Cardiac ventricle fibroblast (primary cell): Measurements from ENCODE around the genes TPT1, CBY2, RUBCNL and CYSLTR2.

- RAMPAGE, long total RNA, result start-site peak on the minus strand at chr13:45341055-45341186, 3,171 and 59 reads in 2 replicates
Measured at GRCh38 chr13:45341049-45342095, at the start of gene TPT1. TPT1 (minus strand) TSS chr13:45341183.

GRCh38 chr13:45702036-45702645 lies at the start of gene CBY2:
CBY2 (plus strand) TSS chr13:45702320.
- RAMPAGE, long total RNA, result no peak

DNA sequence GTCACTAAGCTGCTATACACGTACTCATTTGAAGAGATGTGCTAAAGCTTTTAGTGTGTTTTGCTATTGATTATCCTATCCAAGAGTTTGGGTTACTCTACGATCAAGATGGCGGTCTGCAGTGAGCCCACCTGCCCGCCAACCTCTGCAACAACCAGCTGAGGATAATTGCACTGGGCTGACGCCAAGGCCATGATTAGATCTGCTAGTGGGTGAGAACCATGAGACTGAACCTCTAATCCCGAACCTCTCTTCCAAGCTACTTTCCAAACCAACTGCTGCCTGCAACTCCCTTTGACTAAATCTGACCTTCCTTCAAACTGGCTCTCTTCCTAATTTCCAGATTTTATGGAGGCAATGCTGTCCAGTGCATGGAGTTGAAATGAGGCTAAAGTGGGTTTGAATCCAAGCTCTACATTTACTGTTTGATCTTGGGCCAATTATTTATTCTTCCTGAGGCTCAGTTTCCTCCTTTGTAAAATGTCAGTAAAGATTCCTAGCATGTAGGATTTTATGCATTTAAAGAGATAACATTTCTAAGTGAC lies 1.7 kb downstream of the CPB2 start:
- RAMPAGE, long total RNA, result no peak

GRCh38 chr13:46146883-46147270 lies 35.1 kb downstream of the LCP1 start:
- RAMPAGE, long total RNA, result no peak

DNA sequence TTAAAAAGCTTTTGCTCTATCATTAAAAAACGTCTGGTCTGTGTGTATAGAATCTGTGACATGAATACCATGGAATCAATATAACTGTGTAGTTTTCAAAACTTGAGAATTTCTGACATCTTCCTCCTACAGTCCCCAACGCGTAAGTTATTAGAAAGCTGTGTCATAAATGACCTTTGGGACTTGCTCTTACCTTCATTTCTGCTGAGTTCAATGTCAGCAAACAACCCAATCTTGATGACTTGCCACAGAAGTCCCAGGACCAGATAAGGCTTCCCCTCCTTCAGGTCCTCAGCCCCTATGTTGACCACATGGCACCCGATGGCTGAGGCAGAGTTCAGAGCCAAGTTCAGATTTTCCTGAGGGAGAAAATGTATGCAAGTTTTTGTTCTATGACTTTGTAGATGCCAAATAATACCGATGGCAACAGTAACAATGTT lies 29.4 kb downstream of the LCP1 start:
- RAMPAGE, long total RNA, result no peak

DNA sequence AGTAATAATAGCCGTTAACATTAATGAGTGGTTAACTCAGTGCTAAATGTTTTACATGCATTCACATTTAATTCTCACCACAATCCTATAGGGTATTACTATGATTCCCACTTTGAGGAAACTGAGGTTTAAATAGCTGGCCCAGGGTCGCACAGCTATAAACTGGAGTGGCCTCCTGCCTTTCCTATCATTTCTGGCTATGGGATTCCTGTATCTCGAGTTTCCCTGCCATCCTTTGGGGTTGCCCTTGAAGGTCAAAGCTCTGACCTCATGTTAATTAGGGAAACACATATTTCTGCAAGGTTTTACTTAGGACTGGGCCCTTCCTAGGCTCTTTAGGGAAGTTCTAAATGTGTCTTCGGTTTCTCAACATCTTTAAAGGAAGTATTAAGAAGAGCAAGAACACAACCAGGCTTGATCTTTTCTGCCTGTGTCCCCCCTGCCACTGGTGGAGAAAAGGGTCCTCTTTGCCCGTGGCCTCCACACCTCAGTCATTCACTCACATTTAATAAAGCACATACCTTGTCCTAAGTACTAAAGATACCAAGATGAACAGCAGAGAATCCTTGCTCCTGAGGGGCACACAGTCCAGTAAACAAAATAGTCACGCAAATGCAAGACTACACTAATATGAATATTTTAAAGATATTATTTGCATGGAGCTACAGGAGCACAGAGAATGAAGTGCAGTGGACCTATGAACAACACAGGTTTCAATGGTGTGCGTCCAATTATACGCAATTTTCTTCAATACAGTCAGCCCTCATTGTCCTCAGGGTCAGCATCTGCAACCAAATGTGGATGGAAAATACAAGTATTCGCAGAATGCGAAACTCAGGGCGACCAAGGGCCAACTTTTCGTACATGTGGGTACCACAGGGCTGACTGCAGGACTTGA lies 10.6 kb downstream of the LCP1 start:
- RAMPAGE, long total RNA, result no peak

- RAMPAGE, long total RNA, result no peak
Measured at GRCh38 chr13:46378431-46378886, 8.6 kb downstream of the RUBCNL start.

DNA sequence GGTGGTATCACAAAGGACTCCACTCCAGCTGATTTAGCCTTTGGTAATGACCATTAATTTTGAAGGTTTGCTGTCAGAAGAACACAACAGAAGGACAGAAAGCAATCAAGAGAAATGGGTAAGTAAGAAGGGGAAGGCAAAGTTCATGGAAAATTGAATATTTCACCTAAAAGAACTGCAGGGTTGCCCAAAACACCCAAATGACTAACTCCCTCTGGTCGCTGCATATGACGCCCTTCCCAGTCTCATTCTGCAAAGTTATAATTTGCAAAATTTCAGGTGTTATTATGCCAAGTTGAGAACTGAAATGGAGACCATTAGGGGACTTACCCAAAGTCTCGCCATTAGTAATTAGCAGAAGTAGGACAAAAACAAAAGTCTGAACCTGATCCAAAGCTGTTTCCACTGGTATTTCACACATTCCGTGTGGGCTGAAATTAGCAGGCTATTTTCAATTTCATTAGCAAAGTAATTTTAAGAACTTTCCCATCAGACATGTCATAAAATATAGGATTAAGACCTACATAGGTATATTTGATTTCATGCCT lies 6.9 kb downstream of the RUBCNL start:
- RAMPAGE, long total RNA, result no peak

DNA sequence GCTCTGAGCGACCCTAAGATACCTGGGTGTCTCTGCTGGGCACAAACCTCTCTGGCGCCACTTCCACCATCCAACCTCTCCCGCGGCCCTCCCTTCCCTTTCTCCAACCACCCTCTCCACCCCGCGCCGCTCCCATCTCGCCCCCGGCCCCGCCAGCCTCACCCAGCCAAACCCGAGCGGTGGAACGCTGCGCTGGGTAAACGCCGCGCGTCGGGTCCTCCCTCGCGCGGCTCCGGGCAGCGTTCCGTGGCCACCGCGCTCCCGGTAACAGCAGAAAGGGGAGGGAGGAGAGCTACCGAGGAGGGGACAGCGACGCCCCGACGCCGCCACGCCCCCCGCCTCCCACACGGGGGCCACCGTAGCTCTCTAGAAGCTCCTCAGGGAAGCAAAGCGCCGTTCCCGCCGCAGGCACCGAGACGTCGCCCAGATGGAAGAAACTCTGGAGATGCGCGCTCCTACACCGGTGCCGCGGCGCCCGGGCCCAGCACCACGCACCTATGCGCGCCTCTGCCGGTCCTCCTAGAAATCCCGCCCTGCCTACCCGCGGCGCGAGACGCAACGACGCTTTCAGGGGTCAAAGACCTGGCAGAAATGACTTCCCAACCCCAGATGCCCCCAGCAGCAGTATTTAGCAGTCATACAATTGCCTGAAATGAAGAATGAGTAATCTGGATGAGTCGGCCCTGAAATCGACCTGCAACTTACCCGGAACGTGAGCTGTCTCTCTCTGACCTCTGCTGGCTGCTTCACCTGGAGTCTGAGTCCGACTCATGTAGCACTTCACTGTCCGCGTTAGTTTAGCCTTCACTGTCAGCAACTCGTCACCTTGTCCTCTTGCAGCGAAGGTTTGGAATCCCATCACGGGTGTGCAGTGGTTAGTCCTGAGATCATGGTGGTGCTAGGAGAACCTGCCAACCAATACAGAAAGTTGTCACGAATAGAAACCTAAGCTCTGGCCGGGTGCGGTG lies at the start of gene RUBCNL:
TSS of gene RUBCNL (minus strand) at position 281 of the 968 bp plus-strand sequence.
- RAMPAGE, long total RNA, result no peak

DNA sequence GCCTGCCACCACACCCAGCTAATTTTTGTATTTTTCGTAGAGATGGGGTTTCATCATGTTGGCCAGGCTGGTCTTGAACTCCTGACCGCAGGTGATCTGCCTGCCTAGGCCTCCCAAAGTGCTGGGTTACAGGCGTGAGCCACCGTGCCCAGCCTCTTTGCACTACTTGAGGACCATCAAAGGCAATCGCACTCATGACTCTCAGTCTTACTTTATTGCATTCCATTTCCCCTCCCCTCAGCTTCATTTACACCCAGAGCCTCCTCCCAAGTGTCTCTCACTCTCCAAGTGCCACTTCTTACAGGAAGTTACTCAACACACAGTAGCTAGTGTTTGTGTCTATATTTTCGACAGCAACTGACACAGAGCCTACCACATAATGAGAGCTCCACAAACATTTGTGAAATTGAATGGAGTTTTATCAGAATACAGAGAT lies 16.8 kb upstream of the RUBCNL start:
- RAMPAGE, long total RNA, result no peak

GRCh38 chr13:46878404-46878926 lies 18.4 kb downstream of the HTR2A start:
- RAMPAGE, long total RNA, result no peak

DNA sequence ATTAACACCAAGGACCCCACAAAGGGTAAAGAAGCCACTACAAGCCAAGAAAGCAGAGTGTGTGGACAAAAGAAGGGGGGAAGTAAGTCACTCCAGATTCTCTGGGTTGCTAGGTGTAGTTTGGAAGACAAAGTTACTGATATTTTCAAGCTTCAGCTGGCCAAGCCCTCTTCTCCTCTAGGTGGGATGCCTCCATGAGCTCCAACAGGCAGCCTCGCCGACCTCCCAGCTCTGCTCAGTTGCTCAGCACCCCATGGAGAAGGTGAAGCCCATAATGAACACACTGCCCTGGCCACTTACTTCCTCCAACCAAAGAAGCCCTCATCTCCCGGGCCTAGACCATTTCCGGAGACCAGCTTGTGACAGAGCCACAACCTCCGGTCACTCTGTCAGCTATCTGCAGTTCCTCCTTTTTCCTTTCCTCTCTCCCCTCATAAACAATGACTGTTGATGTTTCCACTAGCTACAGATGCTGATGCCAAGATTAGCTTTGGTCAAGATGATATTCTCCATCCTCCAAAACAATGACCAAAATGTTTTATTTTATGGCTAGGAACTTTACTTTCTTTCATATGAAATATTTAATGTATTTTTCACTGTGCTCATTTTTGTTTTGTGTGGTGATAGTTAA lies 66.9 kb upstream of the MED4 start:
- RAMPAGE, long total RNA, result no peak

- RAMPAGE, long total RNA, result no peak
Measured at GRCh38 chr13:48318434-48319658, 15.3 kb downstream of the RB1 start.

- RAMPAGE, long total RNA, result no peak
Measured at GRCh38 chr13:48358487-48359033, 54.4 kb downstream of the LPAR6 start.

GRCh38 chr13:48394684-48395346 lies 18.1 kb downstream of the LPAR6 start:
- RAMPAGE, long total RNA, result no peak

DNA sequence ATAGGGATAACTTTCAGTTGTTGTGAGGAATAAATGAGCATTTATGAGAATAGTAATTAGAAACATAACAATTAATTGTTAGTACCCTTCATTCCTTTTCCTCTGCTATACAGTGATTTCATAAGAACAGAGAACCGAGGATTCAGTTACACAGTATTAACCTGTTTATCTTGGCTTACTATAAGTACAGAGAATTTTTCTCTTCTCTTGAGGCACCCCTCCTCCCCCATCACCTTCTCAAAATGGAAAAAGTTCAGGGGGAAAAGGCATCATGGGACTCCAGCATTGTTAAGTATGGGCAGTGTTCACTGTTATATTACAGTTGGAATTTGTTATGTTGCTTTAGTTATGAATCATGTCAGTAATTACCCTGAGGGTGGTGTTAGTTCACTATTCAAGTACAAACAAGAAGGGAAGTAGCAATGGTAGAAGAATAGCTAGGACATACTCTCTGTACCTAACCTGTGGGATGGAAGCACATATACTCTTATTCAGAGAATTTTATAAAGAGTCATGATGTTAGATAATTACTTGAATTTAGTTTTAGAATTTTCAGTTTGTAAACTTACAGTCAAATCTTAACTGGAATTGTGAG lies 12.1 kb downstream of the LPAR6 start:
- RAMPAGE, long total RNA, result no peak

GRCh38 chr13:48416993-48417397 lies 4.1 kb upstream of the LPAR6 start:
- RAMPAGE, long total RNA, result no peak

GRCh38 chr13:48426605-48426960 lies 13.7 kb upstream of the LPAR6 start:
- RAMPAGE, long total RNA, result no peak

GRCh38 chr13:48491255-48491940 lies 41.5 kb downstream of the RCBTB2 start:
- RAMPAGE, long total RNA, result no peak

GRCh38 chr13:48653402-48654117 lies at the start of gene CYSLTR2:
CYSLTR2 (plus strand) TSS chr13:48653929.
- RAMPAGE, long total RNA, result no peak